Kidney epithelial cell (primary cell): ENCODE measurements around the genes HDDC3, UNC45A and SV2B.

GRCh38 chr15:90906201-90906628, 3.1 kb downstream of the MAN2A2 start:
- RAMPAGE, long total RNA: no peak
- RRBS: no CpG with 5 or more reads among the region's 5 CpGs

- RAMPAGE, long total RNA: no peak
- RRBS: no CpG with 5 or more reads among the region's 10 CpGs
These were observed 14.2 kb downstream of the HDDC3 start for GRCh38 chr15:90918183-90918579.

DNA sequence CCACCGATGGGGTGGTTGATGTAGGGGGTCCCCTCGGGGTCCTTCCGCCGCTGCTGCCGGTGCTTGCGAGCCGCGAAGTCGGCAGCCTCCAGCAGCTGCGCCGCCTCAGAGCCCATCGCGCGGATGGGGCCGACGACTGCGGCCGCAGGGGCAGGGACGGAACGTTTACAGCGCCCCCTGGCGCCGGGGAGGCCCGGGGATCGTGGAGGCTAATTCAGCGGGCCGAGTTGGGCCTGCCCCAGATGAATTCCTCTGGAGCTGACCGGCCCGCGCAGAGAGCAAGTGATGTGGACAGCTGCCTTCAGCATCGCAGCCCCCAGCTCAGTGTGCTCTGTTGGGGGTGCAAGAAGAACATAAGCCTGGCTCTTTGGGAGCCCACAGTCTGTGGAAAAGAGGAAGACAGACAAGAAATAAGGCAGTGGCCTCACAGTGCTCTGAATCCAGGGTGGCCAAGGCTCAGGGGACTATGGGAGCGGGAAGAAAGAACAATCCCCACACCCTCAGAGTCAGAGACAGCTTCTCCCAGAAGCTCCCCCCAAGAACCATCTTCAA, at the start of gene HDDC3:
HDDC3 (minus strand) TSS at position 125 of the 552 bp plus-strand sequence.
- RAMPAGE, long total RNA: start-site peak on the minus strand centred at position 120 of the sequence, 12 bp wide, 84 and 33 reads in 2 replicates
- RRBS: 1% methylated on average over 10 of the region's 32 CpGs

DNA sequence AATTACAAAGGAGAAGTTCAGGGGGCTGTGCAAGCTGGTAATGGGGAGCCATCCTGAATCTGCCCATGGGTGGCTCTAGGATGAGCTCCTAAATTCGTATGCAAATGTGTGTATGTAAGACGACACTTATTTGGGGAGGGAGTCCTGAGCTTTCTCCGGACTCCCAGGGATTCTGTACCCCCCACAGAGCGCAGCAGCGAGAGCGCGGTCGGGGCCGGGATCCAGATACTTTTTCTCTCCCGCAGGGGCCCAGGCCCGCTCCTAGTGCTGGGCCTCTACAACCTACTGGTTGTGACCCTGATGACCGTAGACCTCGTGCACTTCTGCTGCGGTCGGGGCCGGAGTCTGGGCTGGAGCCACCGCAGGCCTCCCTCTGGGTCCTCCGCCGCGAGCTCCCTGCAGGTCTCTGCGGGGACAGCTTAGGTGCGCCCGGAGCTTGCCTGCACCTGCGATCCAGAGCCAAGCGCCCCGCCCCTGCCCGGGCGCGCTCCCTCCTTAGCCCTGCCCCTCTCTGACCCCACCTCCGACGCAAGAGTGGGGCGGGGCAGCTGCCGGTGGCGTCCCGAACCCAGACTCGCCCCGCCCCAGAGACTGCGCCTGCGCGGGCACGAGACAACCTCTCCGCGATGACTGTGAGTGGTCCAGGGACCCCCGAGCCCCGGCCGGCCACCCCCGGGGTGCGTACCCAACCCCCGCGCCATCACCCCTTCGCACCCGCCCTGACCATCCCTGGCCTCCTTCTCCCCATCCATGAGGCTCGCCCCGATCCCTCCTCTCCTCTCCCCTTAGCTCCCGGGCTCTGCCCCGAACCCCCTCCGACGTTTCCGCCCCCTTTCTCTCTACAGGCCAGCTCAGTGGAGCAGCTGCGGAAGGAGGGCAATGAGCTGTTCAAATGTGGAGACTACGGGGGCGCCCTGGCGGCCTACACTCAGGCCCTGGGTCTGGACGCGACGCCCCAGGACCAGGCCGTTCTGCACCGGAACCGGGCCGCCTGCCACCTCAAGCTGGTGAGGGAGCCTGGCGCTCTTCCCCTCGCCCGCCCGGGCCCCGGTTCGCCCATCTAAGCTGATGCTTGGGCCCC, at the start of gene UNC45A:
UNC45A (plus strand) TSS at position 587 of the 1,081 bp plus-strand sequence.
- RAMPAGE, long total RNA: start-site peak on the plus strand centred at position 596 of the sequence, 45 bp wide, 164 and 159 reads in 2 replicates
- RRBS: 2% methylated on average over 28 of the region's 76 CpGs

- RAMPAGE, long total RNA: no peak
- RRBS: 91% methylated on average over 2 of the region's 15 CpGs
These were observed 5.3 kb downstream of the RCCD1 start for GRCh38 chr15:90959730-90960546.

DNA sequence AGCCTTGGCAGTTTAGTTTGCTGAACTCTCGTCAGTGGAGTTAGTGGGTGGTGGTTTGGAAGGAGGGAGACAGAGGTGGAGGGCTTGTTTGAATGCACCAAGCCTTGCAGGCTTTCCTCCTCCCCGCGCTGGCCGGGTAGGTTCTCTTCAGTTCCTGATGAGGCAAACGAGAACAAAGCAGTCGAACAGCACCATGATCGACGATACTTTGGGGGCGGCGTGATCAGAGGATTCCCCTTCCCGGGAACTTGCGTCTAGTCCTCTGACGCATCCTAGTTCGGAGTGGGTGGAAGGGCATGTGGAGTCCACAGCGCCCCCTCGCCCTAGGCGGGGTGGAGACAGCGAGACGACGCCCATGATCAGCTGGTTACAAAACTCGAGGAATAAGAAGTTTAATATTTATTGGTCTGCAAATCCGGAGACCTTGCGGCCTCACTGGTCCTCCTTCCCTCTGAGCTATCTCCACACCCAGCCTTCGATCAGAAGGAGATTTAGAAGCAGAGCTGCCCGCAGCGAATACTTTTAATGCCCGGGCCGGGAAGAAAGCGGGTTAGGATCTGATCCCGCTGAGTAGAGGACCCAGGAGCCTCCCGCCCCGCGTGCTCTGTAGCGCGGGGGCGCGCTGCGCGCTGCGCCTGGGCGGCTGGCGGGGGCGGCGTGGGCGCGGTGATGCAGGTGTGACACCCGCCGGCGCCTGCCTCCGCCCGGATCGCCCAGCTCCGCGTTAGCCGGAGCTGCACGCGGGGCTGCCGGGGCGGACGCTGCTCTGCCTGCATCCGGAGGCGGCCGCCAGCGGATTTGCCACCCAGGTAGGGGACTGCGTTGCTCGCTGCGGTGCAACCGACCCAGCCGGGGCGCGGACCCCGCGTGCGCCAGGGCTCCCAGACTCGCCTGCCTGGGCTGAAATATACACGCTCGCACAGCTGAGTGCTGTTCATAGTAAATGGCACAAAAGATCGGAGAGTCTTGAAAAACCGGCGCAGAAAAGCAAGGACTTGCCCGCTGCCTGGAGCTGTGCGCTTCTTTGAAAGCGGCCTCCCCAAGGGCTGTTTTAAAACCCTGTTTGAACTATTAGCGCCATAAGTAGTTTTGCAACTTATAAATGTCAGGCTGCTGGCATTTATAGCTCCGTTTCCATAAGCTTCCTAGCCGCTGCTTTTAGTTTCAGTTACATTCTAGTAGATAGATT, at the start of gene SV2B:
SV2B (plus strand) TSS at position 703 of the 1,189 bp plus-strand sequence.
- RAMPAGE, long total RNA: no peak
- RRBS: 1% methylated on average over 9 of the region's 86 CpGs

DNA sequence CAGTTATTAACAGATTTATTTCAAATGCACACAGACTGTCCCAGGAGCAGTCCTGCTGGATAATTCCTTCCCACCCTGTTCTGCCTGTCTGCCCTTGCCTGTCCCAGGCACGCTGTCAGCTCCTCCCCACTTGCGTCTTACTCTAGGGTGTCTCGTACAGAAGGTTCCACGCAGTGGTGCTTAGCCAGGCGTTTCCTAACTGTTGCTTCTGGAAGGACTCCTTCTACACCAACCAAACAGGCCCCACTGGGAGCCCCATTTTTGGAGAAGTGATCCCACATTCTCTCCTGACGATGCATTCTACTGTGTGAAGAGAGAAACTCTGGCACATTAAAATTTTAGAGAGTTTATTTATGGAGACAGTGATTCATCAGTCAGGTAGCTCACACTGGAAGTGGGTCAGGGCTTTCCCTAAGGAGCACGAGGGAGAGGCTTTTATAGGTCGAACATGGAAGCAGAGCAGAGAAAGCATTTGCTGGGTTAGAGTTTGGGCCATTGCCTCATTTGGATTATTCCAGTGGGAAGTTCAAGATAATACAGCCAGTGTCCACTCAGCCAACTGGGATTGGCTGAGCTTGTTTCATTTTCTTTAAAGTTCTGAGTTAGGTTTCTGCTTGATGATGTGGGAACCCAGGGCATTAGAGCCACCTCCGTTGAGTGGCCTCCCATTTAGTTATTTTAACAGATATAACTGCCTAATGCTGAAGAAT, 164.1 kb downstream of the SV2B start:
- RAMPAGE, long total RNA: no peak
- RRBS: no CpG with 5 or more reads among the region's 9 CpGs

GRCh38 chr15:91369746-91370019, 269.6 kb downstream of the SV2B start:
- RAMPAGE, long total RNA: no peak
- RRBS: no CpG with 5 or more reads among the region's 5 CpGs

DNA sequence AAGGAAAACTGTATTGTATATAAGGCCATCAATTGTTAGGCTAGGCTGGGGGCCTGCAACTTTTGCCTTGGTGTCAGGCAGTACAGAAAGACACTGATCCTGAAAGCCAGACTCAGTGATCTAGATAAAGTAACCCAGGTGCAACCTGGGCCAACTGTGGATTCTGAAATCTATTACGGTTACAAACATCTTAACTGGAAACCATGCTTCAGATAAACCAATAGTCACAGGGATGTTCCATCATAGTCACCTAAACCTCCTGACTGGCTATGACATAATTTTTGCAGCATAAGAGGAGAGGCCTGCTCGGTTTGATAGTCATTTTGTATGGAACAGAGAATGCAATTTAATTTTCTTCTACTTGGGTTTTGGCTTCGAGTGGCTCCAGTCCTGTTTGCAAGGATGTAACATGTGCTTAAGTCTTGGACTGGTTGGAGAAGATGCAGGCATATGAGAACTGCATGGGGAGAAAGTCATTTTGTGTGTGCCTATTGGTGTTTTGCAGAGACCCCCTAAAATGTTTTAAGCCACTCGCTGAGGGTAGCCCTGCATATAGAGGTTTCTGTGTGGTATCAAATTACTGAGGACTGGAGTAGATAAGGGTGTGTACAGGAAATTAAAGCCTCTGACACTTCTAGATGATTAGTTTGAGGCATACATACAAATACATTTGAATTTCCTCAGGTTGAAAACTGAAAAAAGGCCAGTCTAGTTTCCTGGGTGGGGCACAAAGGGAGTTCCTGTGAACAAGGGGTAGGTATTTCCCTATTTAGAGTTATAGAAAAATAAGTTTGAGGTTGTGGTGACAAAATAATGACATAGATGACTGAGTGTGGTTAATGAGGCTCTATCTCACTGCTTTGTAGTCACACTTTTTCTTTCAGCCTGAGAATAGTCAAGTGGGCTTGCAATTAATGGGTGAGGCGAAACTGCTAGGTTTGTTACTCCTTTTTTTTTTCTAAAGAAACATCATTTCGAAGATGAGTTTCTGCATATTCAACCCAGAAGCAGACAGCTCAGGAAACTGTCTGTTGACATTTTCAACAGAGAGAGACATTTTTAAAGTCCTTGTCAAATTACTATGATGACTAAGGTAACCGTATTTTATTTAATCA, 4.0 kb downstream of the SLCO3A1 start:
- RAMPAGE, long total RNA: no peak
- RRBS: no CpG with 5 or more reads among the region's 7 CpGs

DNA sequence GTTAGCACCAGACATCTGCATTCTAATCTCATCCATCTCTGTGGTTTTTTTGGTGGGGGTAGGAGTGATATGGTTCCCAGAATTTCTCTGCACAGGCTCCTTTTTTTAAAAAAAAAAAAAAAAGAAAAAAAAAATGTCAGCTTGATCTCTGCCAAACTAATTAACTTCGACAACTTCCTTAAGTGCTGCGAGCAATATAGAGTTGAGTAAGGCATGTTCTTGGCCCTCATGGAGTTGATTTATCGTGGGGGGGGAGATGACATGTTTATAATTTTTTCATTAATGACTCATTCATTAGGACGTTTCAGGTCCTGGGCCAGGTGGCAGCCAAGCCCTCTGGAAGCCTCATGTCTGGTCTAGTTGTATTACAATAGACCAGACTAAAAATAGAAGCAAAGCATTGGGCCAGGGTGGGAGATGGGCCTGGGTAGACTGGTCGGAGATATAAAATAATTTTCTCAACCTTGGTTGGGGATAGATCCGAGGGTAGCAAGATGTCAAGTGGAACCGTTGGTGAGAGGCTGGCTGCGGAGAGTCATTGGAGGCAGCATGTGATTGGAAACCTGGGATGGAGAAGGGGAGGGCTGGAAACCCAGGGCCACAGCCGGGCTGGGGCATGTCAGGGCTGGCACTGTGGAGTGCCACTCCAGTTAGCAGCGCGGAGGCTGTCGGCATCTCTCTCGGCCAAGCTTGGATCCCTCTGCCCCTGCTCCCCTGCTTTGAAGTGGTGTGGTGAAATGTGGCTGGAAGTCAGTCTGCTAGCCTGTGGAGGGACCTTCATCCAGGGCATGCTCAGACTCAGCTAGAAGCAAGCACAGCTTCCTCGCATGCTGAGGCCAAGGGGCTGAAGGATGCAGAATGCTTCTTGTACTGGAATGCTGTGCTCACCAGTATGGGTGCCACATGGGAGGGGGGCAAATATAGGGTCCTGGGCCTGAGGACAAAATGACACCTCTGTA, 13.2 kb downstream of the SLCO3A1 start:
- RAMPAGE, long total RNA: no peak
- RRBS: no CpG with 5 or more reads among the region's 14 CpGs

DNA sequence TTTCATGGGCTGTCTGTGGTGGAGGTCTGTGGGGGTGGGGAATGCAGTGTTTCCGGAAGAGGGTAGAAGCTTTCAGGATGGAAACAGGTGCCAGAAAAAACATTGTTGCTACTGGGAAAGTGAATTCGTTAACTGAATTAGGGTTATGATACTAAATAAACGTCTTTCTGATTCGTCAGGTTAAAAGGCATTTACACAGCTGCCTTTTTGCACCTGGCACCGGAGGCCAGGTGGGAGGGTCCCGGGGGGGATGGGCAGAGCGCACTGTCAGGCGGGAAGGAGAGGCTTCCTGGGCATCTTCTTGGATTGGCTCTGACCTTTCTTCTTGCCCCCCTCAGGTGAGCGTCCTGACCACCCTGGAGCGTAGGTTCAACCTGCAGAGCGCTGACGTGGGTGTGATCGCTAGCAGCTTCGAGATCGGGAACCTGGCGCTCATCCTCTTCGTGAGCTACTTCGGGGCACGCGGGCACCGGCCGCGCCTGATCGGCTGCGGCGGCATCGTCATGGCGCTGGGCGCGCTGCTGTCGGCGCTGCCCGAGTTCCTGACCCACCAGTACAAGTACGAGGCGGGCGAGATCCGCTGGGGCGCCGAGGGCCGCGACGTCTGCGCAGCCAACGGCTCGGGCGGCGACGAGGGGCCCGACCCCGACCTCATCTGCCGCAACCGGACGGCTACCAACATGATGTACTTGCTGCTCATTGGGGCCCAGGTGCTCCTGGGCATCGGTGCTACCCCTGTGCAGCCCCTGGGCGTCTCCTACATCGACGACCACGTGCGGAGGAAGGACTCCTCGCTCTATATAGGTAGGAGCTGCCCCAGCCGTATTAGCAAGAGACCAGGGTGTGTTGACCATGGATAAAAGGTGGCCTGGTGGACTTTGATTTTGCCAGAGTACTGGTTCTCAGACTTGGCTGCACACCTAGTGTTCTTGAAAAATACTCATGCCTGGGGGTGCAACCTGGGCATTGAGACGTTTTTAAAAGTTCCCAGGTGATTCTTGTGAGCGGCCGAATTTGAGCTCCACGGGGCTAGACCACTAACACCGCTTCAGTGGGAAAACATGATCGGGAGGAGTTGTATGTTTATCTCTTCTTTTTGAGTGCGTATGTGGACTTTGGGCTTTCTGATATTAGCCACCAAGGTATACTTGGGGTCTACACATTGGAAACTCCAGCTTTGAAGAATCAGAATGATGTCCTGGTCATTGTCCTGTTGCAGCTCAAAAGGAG, 62.6 kb downstream of the SLCO3A1 start:
- RAMPAGE, long total RNA: no peak
- RRBS: no CpG with 5 or more reads among the region's 68 CpGs

DNA sequence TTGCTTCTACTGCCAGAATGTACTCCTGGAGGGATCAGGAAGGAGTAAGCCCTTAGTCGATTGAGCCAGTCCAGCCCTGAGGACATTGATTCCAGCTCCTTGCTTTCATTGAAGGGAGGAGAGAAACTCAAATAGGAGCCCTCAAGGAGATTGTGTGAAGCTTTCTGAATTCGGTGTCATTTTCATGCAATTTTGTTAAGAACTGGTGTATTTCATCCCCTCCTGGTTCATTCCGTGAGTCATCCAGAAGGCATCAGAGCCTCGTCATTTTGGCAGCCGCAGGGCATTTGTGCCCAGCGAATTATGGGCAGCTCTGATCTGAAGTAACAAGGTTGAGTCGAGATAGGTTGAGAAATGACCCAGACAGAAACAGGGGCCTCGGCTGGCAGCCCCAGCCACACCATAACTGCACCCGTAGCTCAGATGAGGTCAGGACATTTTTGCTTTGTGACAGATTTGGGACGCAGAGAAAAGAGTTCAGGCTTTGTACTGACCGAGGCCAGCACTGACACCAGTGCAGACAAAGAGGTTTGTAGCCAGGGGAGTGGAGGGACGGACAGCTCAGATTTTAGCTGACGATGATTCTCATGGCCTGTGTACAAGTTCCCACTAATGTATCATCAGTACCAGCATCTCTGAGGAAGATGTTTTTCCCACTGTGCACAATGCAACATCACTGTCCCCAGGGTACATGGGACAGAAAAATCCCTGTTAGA, 112.5 kb downstream of the SLCO3A1 start:
- RAMPAGE, long total RNA: no peak
- RRBS: no CpG with 5 or more reads among the region's 13 CpGs

DNA sequence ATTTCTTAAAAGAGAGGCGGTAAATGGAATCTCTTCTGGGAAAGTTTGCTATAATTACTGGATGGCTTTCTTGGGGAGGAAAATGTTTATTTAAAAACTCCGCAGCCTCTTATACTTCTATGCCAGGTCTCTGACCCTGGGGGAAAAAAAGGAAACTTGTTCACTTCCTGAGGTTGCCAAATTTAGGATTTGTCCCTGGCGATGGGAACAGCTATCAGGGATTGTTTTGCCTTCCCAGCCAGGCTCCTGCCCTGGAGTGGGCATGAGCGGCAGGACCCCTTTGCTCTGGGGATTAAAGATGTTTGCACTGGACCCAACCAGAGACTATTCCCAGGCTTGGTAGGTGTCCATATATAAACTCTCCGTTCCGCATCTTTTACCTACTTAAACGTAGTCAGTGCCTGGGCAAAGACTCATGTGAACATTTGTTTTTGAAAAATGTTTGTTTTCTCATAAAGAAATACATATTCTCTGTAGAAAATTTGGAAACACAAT, 175.6 kb downstream of the SLCO3A1 start:
- RAMPAGE, long total RNA: no peak
- RRBS: no CpG with 5 or more reads among the region's 7 CpGs

- RAMPAGE, long total RNA: no peak
- RRBS: 2% methylated on average over 46 of the region's 88 CpGs
These were observed 986 bp downstream of the ST8SIA2 start for GRCh38 chr15:92394353-92395381.

GRCh38 chr15:92591248-92591650, 64.3 kb downstream of the FAM174B start:
- RAMPAGE, long total RNA: no peak
- RRBS: no CpG with 5 or more reads among the region's 4 CpGs

DNA sequence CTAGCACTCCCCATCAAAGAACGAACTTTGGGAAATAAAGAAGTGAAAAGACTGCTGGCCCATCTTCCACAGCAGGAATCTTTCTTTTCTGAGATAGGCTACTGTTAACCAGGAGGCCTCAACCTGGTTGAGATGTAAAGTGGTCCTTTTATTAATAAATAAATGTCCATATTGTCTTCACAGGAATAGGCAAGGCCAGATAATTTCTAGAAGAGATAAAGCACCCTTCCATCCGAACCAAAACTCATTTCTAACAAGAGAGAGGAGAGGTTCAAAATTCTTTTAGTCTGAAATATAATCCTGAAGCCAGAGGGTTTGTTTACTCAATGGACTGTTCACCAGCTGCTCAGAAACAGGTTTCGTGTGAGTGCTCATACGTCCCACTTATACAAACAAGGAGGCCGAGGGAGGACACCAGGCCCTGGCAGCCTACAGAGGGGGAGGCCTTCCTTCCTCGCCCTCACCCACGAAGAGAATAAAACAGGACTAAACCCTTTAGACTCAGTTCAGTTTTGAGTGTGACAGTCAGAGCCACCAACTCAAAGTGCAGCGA, 17.5 kb downstream of the FAM174B start:
- RAMPAGE, long total RNA: no peak
- RRBS: no CpG with 5 or more reads among the region's 8 CpGs

GRCh38 chr15:92652587-92653085, 2.9 kb downstream of the FAM174B start:
- RAMPAGE, long total RNA: no peak
- RRBS: no CpG with 5 or more reads among the region's 9 CpGs

DNA sequence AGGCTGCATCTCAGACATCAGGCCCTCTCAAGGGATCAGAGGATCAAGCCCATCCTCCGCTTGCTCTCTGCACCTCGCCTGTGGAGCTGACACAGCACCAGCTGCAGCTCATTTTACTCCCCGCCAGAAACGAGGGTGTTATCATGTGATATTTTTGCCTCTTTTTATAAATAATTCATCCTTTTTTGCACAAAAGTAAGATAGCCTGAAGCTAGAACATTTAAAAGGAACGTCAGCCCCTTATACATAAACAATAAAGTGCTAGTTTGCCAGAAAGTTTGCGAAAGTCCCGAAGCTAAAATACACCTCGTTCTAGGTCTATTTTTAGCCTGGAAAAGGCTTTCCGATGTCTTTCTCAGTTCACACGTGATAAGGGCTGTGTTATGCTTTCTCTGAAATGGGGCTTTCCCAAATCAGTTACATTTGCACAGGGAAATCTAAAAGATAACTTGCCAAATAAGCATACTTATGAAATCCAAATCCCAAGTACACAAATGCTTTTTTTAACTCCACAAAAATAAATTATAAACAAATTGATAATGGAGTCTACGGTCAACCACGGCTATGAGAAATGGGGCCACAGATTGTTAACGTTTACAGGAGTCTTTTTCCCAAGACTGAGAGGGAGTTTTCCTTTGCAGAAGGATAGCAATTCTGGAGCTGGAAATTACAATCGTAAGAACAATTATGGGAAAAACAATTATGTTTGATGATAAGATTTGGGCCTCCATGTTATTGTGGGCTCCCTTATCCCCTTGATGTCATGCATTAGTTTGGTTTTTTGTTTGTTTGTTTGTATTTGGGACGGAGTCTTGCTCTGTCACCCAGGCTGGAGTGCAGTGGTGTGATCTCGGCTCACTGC, 9.8 kb upstream of the FAM174B start:
- RAMPAGE, long total RNA: no peak
- RRBS: no CpG with 5 or more reads among the region's 16 CpGs

- RAMPAGE, long total RNA: no peak
- RRBS: no CpG with 5 or more reads among the region's 14 CpGs
These were observed 11.2 kb upstream of the FAM174B start for GRCh38 chr15:92666632-92667391.

DNA sequence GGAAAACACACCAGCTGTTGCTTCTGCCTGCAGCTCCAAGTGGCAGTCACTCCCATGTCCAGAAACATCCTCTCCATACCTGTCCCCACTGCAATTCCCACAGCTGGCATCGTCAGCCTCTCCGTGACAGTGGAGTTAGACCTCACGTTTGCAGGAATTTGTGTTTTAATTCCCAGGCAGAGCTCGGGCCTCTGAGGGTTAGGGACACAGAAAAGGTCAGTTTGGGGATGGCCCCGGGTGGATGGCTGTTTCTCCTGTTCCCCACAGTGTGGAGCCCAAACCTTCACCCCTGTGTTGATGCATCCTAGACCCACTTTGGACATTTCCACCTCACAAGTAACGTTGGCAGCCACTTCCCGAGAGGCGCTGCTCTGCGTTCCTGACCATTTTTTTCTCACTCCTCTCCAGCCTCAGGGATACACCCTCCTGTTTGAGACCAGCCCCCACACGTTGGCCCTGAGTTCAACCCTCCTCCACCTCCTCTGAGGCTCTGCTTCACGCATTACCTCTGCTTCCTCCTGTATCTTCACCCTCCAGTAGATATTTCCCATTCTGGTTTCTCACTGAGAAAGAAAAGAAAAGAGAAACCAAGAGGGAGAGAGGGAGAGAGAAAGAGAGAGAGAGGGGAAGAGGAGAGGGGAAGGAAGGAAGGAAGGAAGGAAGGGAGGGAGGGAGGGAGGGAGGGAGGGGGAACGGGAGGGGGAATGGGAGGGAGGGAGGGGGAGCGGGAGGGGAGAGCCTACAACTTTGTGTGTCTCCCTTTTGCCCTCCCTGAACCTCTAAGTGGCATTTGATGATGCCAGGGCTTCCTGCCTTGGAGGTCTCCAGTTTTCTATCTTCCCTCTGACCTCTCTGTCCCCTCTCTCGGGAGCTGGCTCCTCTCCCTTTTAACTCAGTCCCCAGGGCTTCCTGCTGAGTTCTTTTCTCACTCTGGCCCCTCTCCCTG, 12.1 kb upstream of the FAM174B start:
- RAMPAGE, long total RNA: no peak
- RRBS: no CpG with 5 or more reads among the region's 14 CpGs